ENCODE results near the genes NLRP12, LENG1, LAIR1 and LAIR2.

DNA sequence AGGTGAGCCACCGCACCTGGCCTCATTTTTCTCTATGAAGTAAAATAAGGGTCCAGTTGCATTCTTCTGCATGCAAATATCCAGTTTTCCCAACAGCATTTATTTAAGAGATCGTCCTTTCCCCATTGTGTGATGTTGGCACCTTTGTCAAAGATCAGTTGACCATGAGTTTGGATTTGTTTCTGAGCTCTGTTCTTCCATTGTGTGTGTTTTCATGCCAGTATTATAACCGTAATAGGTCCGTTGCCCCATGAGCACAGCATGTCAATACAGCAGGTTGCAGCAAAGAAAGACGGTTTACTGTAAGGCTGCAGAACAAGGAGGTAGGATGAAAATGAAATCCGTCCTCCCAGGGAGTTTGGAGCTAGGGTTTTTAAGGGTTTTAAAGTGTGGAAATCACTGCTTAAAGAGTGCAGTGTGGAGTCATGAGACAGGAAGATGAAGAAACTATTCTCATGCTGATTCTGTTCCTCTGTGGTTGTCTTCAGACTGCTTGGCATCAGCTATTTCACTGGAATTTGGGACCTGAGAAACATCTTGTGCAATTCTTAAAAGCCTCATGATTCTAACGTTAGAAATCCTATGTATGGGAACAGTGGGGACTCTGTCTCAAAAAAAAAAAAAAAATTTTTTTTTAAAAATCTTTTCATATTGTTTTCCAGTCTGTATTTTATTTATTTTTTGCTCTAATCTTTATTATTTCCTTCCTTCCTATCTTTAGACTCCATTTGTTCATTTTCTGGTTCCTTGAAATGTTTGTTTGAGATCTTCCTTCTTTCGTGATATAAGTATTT is 11.3 kb downstream of the ZNF331 start:
- RRBS = no CpG with 5 or more reads among the region's 8 CpGs

- RRBS = no CpG with 5 or more reads among the region's 11 CpGs
These were observed 18.7 kb upstream of the DPRX start for GRCh38 chr19:53612991-53613537.

DNA sequence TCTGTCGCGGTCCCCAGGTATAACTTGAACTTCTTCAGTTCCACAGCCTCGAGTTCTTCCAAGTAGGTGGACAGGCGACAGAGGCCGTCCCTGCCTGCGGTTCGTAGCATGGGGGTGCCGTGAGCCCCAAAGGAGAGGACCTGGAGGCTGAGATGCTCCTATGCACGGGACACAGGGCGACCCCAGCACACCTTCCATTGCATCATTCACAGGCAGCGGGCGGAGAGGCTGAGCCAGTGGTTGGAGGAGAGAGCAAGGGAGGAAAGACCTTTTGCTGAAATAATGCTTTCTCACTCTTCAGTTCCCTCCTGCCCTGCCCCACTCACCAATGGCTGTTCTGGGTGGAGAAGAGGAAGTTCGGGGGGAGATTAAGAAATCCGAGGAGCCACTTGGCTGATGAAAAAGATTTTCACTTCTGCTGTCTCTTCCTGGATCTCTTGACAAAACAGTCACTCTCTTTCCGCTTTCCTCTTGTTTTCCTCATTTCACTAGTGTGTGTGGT is at the start of gene NLRP12:
TSS of gene NLRP12 (minus strand) at position 250 of the 502 bp plus-strand sequence.
- RRBS = no CpG with 5 or more reads among the region's 15 CpGs

GRCh38 chr19:53881124-53882092 is 589 bp upstream of the PRKCG start:
- RRBS = 3% methylated on average over 3 of the region's 24 CpGs

DNA sequence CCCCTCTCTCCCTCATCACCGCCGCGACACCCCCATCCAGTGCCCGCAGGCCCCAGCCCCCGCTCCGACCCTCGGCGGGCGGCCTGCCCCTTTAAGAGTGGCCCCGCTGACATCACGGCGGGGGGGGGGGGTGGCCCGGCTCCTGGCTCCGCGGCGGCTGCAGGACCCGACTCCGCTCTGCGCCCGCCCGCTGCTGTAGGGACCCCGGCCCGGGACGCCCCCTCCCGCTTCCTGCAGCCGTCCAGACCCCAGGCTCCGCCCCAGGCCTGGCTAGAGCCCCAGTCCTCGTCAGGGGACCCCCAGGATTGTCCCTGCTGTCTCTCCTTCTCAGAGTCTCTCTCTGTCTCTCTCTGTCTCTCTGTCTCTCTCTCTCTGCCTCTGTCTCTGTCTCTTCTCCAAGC is 603 bp upstream of the CACNG7 start:
- RRBS = 13% methylated on average over 5 of the region's 28 CpGs

- RRBS = no CpG with 5 or more reads among the region's 34 CpGs
These were observed 754 bp upstream of the CACNG8 start for GRCh38 chr19:53961784-53962581.

GRCh38 chr19:53977698-53977955 is 13.8 kb upstream of the CACNG6 start:
- RRBS = no CpG with 5 or more reads among the region's 6 CpGs

- RRBS = no CpG with 5 or more reads among the region's 5 CpGs
These were observed 152 bp upstream of the TARM1 start for GRCh38 chr19:54081380-54081653.

- RRBS = no CpG with 5 or more reads among the region's 5 CpGs
These were observed 2.1 kb downstream of the CNOT3 start for GRCh38 chr19:54139706-54140080.

DNA sequence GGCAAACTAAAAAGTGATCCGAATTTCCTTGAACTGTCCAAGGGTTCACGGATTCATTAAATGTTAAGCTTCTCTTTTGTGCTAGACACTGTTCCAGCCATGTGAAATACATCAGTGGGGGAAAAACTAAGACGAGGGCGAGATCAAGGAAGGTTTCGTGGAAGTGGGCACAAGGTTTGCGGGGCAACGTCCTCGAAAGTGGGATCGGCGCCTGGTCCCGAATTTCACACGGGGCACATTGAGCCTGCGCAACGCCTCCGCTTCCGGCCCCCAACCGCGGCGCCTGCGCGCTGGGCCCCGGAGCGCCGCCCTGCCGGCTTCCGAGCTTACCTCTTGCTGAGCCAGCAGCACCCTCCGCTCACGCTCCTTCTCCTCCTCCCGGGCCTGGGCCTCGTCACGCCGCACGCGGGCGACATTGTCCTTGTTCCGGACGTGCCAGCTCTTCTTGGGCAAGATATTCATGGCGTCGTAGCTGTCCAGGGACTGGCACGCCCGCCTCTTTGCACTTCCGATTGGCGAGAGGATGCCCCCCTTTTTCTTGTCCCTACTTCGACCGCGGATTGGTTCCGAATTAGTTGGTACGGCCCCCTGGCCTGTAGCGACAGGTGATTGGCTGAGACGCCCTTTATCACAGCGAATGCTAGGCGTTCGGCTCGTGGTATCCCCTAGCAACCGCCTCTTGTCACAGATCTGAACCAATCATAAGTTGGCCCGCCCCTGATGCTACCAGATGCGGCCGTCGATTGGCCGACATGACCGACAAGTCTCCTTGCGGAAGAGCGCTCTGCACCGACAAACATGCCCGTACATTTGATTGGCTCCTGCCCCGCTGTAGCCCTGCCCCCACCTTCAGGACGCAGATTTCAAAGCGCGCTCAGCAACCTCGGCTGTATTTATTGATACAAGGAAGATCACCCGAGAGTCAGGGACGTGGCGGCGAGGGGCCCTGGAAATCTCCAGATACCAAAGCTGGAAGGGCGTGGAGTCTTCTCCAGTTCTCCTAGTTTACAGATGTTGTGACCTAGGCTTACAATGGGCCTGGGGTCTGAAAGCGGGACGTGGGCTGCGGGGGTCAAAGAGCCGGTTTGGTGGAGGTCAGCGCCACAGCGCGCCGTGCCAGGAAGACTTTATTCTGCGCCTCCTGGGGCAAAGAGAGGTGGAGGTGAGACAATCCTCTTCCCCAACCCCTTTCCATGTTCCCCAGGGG is at the start of gene LENG1:
TSS of gene LENG1 (minus strand) at position 488 of the 1,207 bp plus-strand sequence.
- RRBS = 2% methylated on average over 12 of the region's 84 CpGs

- RRBS = no CpG with 5 or more reads among the region's 59 CpGs
These were observed 3.0 kb upstream of the LENG1 start for GRCh38 chr19:54162159-54163268.

DNA sequence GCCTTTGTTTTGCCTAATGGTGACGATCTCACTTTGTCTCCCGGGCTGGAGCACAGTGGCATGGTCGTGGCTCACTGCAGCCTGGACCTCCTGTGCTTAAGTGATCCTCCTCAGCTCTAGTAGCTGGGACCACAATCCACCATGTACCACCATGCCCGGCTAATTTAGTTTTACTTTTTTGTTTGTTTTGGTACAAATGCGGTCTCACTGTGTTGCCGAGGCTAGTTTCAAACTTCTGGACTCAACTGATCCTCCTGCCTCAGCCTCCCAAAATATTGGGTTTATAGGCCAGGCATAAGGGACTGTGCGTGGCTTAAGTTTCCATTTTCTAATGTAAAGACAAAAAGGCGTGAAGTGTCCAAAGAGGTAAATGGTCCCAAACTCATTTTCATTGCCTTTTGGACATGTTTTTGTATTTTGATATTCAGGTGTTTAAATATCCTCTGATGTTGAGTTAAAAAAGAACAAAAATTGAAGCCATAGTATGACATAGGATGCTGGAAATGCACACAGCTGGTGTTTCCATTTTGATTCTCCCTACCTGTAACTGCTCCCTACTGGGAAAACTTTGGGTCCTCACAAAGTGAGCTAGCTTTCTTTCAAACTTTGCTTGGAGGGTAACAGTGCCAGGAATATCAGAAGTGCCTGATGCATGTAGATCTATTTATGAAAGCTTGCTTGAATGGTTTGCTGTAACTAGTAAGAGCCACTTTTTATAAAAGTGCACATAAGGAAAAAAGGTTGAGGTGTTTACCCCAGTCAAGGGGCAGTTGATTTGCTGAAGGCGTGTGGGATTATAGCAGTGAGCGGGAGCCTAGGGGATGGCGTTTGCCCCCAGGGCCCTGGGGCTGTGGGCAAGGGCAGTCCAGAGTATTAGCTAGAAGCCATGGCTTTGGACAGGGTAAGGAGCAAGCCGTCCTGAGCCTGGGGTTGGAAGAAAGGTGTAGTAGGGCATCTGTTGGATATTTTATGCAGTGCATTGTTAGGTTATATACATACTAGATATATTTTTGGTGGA is 4.1 kb downstream of the RPS9 start:
- RRBS = no CpG with 5 or more reads among the region's 12 CpGs

GRCh38 chr19:54205955-54206575 is 5.4 kb downstream of the RPS9 start:
- RRBS = no CpG with 5 or more reads among the region's 28 CpGs

GRCh38 chr19:54206576-54206886 is 5.9 kb downstream of the RPS9 start:
- RRBS = no CpG with 5 or more reads among the region's 7 CpGs

- RRBS = no CpG with 5 or more reads among the region's 9 CpGs
These were observed 8.6 kb downstream of the LAIR1 start for GRCh38 chr19:54355981-54356660.

DNA sequence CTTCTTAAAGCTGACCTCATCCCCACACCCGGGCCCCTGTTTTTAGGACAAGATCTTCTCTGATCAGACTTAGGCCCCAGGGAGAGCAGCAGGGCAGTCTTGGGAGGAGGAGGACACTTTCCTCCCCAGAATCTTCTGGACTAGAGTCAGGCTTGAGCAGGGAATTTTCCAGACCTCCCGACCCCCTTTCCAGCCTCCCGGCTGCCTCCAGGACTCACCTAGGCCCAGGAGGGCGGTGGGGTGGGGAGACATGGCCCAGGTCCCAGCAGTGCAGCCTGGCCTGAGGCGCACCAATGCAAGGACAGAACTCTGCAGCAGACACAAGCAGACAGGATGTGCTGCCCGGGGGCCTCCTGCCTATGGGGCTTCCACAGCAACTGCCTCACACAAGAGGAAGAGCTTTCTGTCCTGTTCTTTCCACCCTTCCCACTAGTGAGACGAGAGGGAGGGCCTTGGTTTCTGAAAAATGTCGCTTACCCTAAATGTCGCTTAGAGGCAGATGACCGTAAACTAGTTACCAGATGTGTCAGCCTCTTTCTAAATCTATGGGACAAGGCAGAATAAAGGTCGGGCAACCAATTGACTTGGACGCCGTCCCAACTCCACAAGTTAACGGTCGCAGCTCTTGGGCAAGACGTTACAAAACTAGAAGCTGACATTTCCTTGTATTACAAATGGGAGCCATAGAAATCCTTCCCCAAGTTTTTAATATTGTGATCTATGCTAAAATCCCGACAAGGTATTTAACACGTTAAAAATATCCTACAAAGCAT is at the start of gene LAIR1:
TSS of gene LAIR1 (minus strand) at position 379 of the 773 bp plus-strand sequence.
- RRBS = no CpG with 5 or more reads among the region's 18 CpGs

- RRBS = no CpG with 5 or more reads among the region's 16 CpGs
These were observed 5.2 kb downstream of the LENG9 start for GRCh38 chr19:54458298-54458860.

DNA sequence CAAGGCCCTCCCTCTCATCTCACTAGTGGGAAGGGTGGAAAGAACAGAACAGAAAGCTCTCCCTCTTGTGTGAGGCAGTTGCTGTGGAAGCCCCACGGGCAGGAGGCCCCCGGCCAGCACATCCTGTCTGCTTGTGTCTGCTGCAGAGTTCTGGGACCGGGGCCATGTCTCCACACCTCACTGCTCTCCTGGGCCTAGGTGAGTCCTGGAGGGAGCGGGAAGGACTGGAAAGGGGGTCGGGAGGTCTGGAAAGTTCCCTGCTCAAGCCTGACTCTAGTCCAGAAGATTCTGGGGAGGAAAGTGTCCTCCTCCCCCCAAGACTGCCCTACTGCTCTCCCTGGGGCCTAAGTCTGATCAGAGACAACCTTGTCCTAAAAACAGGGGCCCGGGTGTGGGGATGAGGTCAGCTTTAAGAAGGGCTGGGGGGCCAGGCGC is at the start of gene LAIR2:
TSS of gene LAIR2 (plus strand) at position 77 of the 435 bp plus-strand sequence.
- RRBS = 17% methylated on average over 1 of the region's 7 CpGs

DNA sequence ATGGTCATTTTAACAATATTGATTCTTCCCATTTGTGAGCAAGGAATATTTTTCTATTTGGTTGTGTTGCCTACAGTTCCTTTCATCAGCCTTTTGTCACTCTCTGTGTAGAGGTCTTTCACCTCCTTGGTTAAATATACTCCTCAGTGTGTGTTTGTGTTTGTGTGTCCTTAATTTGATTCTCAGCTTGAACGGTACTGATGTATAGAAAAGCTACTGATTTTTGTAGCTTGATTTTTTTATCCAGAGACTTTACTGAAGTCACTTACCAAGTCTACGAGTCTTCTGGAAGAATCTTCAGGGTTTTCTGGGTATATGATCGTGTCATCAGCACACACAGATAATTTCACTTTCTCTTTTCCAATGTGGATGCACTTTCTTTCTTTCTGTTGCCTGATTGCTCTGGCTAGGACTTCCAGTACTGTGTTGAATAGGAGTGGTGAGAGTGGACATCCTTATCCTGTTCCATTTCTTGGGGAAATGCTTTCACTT is 8.0 kb upstream of the LILRB1 start:
- RRBS = no CpG with 5 or more reads among the region's 3 CpGs

- RRBS = no CpG with 5 or more reads among the region's 13 CpGs
These were observed 12.7 kb downstream of the LILRB1 start for GRCh38 chr19:54642765-54643570.